Jejunum (tissue), 1 donor: ENCODE results near the genes SRSF8 and FAM76B.

GRCh38 chr11:94638809-94639484, 71.8 kb downstream of the PIWIL4 start:
- PRO-cap: no peak

DNA sequence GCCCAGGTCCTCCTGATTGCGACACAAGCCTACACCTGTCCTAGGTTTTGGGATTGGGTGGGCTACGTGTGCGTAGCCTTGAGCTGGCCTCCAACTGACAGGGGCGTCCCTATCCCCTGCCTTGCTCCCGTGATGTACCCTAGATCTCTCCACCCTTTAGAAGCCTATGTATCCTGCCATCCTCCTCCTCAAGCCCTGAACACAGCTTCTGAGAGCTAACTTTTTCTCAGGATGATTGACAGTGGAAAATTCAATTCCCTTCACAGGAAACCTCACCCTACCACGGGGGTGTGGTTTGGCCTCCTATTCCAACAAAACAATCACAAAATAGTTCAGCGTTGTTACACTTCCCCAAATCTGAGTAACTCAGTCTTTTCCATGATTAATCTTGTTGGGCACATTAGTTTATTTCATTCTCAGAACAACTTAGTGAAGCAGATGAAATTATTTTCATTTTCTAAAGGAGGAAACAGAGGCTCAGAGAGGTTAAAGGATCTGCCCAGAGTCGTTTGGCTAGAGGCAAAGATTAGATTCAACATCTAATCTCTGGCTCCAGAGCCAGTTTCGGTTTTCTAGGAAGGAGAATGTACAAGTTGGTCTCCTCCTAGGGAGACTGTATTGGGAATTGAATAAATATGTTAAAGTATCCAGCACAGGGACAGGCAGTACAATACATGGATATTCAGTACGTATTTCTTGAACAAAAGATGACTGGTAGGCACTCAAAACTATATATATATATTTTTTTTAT, 17.5 kb upstream of the AMOTL1 start:
- PRO-cap: no peak

DNA sequence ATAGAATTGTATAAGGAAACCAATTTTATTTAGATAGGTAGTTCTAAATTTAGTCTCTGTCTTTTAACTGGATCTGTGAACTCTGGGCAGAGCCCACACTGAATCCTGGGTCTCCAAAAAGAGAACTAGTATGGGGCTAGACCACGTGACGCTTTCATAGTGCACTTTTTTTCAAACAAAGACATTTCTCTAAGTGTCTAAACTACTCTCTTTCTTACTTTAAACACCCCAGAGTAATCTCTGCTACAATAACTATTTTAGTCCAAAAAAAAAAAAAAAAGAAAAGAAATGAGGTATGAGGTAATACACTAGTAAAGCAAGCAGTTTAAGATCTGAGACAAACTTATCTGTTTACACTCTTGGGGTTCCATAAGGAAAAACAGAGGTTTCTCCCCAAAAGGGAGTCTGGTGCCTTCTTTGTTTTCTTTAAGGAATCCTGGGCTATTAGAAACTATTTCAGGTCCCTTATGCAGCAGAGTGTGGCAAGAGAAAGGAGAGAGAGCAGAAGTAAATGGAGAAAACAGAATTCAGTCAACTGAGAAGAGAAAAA, 42.2 kb downstream of the AMOTL1 start:
- PRO-cap: no peak

DNA sequence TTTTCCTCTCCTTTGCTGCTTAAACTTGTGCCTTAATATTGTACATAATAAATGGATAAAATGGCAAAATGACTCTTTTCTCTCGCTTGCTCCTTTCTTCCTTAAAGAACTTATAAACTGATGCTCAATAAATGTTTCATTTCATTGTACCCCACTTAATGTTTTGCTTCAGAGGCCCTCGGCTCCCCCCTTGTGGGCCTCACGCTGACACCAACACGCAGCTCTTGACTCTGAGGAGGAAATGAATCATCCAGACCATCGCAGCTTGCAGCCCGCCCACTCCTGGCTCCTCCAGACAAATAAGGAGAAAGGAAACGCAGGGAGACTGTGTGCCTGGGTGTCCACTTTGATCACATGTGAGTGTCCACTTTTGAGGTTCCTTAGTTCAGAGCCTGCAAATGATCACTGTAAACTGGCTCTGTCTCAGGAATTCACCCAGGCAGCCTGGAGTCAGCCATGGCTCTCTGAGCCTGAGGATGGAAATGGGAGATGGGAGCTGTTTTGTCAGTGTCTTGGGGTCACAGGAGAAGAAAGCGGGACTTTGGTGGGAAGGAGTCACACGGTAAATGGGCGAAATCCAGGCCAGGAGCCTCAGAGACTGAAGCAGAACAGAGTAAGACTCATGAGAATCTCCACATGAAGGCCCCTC, 96.6 kb downstream of the CWC15 start:
- PRO-cap: no peak

- PRO-cap: no peak
Observed at GRCh38 chr11:94933122-94933640, 40.2 kb downstream of the CWC15 start.

GRCh38 chr11:95037744-95038065, 12.6 kb downstream of the KDM4E start:
- PRO-cap: no peak

DNA sequence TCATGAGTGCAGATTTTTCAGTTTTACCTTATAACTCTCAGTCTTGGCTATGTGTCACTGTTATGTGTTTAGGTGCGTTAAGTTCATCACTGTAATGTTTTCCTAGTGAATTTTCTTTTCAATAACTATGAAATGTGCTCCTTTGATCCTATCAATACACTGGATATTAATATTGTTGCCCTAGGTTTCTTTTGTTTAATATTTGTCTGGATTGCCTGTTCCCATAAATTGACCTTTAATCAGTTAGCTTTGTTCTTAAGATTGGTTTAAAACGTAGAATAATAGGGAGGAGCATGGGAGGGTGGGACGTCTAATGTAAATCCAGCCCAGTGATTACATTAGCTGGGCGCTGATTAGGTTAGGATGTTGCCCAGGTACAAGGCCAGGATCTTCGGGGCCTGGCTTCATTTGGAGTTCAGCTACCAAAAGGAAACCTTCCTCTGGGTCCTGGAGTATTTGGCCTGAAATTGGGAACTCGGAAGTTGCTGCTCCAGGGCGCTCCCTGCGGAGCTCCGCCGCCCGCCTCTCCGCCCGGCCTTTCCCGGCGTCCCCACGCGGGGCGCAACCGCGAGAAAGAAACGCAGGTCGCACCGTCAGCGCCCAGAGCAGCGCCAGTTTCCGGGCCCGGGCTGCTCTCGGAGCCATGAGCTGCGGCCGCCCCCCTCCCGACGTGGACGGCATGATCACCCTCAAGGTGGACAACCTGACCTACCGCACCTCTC, at the start of gene SRSF8:
Gene SRSF8, plus strand, starts transcription at position 336 of the 722 bp plus-strand sequence.
- PRO-cap: unidirectional peak, plus-strand start at position 361 of the sequence; bidirectional peak, plus-strand start at position 614 of the sequence, minus-strand start at position 546 of the sequence

DNA sequence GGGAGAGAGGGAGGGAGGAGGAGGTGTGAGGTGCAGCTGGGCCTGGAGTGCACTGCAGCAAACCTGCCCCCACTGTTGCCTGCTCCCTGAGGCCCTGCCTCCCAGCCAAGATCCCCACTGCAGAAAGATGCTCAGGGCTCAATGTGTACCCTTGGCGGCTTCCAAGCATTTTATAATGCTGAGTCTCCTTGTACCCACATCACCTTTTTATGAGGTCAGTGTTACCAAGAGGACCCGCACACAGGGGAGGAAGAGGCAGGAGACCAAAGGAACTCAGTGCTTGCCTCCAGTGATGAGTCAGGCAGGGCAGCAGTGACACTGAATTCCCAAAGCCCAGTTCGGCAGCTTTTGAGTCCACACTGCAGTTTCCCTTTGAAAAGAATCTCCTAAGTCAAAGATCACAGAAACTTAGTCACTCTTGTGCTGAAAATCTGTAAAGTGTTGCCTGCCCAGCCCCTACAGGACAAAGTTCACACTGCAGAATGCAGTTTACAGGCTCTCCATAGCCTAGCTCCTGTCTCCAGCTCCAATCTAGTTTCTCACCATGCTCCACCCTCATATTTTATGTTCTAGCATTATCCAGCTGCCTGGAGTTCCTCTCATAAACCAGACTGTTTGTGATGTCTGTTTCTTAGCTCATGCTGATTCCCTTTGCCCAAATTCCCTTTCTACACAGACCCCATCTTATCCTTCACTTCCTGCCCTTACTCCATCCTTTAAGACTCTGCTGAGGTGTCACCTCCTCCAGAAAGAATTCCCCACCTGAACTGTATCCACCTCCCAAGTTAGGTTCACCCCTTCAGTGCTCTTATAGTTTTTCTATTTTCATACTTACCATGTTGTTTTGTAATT, 3.3 kb downstream of the ENDOD1 start:
- PRO-cap: no peak

DNA sequence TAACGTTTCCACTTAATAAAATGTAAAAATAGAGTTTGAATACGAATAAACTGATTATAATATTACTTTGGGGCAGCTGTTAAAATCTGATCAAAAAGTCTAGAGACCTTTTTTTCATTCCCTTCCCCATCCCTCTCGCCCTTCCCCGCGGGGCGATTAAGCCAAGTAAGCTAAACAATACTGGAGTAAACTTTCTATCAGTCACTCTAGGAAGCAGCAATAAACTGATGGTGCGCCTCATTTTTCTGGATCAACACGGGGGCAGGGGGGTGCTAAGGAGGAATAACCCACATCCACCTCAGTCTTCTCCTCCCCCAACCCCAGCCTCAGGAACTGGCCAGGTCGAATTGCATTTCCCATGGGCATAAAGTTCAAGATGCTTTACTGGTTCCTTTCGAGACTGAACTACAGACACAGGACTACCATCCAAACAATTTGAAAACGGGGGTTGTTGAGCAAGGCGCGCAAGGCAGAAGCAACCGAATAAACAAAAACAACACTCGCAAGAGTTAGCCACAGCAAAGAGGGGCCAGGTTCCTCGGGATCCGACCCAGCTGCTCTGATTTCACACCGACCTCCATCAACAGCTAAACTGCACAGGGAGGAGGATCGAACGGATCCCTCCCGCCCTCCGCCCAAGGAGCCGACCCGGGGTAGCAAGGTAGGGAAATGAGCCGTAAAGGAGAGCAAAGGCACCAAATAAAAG, 1.0 kb downstream of the SESN3 start:
- PRO-cap: no peak

- PRO-cap: no peak
Observed at GRCh38 chr11:95590060-95590423, 199.5 kb downstream of the FAM76B start.

DNA sequence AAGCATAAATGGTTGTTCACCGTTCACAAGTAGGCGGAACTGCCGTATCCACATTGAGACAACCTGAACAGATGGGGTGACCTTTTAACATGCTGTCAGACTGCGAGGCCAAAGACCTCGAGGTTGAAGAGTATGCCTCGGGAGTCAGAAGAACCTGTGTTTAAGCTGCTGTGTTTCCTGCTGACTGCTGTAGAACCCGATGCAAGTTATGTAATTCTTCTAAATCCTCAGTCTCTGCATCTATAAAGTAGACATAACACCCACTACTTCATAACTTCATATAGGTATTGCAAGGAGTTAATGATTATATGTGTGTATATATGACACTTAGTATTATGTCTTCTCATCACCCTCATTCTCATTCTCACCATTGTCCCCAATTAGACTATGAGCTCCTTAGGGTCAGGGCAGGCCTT, 199.2 kb downstream of the FAM76B start:
- PRO-cap: no peak

DNA sequence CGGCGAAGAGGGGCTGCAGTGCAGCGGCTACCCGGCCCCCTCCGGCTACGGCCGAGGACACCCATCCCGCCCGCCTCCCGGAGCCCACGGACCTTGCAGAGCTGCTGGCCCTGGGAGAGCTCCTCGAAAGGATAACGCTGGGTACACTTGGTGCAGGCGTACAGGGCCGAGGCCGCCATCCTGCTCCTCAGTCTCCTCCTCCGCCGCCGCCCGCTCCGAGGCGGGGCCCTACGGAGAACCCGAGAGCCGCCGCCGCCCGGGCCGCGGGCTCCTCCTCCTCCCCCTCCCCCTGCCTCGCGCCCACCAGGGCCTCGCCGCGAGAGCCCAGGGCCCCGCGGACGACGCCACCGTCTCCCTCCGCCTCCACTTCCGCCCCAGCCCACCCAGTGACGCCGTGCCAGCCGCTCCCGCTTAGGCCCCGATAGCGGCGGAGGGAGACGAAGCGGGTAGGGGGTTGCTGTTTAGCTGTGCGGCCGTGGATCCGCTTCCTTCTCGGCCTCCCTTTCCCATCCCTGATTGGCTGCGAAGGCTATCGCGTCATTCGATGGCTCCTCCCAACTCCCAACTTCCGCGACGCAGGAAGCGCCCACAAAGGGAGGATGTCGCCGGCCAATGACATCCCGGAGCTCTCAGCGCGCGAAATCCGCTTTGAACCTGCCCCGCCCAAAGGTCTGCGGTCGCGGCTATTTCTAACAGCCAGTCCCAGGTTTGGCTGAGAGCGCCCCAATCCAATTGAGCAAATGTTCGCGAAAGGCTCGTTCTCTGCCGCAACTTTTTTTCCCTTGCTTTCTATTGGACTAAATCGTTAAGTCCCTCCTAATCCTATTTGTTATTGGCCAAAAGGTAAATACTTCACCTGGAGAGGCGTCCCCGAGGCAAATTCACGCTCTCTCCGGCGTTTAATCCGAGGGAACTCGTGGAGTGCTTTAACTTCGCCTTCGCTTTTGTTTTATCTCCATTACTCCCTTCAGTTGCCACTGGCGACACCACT, at the start of gene FAM76B:
Gene FAM76B, minus strand, starts transcription at position 483 of the 991 bp plus-strand sequence.
- PRO-cap: bidirectional peak, plus-strand start at position 218 of the sequence, minus-strand start at position 208 of the sequence; bidirectional peak, plus-strand start at position 699 of the sequence, minus-strand start at position 510 of the sequence; unidirectional peak, plus-strand start at position 855 of the sequence

GRCh38 chr11:96150915-96151543, 192.0 kb downstream of the MAML2 start:
- PRO-cap: no peak

- PRO-cap: no peak
Observed at GRCh38 chr11:96151544-96152104, 191.4 kb downstream of the MAML2 start.

GRCh38 chr11:96165416-96166058, 177.5 kb downstream of the MAML2 start:
- PRO-cap: no peak

DNA sequence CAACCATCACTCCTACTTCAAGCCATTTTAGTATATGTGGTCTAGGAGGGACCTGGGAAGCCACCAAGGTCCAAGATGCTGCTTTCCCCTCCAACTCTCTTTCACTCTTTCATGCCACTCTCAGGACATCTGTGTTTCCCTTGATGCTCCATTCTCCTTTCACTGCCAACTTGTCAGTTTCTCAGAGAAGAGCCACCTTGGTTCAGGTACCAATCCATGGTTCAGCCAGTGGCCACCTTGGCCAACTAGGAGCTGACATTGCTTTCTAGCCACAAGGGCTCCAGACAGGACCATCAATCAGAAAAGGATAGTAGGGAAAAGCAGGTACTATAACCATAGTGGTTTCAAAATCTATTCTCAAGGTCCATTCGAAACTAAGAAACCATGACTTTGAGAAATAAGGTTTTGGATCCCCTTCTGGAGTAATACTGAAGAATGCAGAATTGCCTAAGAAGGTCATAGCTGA, 163.3 kb downstream of the MAML2 start:
- PRO-cap: no peak

GRCh38 chr11:96199412-96199877, 143.6 kb downstream of the MAML2 start:
- PRO-cap: no peak

- PRO-cap: no peak
Observed at GRCh38 chr11:96252873-96253928, 89.8 kb downstream of the MAML2 start.

DNA sequence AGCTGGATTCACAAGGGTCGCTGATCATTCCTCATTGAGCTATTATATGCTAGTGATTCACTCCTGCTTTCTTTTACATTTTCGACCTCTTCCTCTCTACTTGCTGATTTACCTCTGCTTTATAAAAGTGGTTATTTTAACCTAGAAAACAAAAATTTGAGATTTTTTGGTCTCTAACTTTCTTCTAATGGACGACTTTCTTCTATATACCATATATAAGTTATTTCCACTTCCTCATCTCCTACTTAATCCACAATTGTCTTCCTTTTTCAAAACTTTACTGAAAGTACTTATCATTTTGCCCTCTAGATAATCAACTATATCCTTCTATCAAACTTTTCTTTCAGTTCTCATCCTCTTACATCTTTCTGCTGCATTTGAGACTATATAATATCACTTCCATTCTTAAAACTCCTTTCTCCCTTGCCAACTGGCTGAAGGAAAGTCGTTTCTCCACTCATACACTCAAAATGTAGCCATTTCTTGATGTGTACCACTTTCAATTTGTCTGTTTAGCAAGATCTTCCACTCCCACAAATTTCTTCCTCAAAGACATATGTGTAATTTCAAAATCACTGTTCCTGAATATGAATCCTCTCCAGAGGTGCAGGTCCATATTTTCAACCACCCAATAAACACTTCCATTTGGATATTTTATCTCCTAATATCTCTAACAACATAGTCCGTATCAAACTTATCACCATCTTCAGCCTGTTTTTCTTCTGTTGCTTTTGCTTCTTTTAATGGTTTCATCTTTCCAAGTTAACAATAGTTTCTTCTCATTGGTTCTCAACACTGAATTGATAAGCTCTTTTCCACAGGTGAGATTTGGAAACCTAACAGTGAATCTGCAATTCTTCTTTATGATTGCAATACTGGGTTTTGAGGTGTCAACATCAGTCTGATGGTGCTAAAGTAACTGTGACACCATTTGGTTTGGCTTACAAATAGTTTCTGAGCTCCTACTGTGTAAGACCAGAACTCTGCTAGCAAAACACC, 59.0 kb downstream of the MAML2 start:
- PRO-cap: no peak

DNA sequence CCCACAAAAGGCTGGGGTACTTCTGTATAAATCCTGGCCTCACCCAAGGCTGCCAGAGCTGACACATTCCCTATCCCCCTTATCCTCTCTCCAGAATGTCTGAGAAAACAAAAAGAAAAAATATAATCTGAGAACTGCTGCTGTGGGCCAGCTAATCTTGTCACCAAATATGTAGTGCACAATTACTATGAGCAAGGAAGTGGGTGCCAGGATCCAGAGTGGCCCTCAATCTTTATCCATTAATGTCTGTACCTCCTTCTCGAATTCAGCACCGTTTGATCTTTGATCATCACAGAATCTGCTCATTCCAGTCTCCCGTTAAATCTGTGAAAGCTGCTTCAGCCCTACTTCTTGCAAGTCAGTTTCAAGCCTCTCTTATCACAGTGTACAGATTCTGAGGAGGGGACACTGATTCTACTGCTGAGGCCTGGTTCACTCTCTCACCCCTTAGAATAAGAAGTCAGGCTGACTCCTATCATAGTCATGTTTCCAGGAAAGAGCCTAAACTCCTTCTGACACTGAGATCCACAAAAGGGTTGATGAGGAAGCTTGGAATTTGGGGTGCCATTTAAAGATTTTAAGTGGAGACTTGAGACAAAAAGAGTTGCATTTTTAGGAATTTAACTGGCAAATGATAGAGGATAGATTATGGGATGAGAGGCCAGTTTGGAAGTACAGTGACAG, 39.1 kb downstream of the MAML2 start:
- PRO-cap: no peak